SJSA1 (cell line): Measurements from ENCODE around the gene CD3D.

- RAMPAGE, long total RNA = no peak
Measured at GRCh38 chr11:118145937-118146392, 6.7 kb downstream of the SCN4B start.

DNA sequence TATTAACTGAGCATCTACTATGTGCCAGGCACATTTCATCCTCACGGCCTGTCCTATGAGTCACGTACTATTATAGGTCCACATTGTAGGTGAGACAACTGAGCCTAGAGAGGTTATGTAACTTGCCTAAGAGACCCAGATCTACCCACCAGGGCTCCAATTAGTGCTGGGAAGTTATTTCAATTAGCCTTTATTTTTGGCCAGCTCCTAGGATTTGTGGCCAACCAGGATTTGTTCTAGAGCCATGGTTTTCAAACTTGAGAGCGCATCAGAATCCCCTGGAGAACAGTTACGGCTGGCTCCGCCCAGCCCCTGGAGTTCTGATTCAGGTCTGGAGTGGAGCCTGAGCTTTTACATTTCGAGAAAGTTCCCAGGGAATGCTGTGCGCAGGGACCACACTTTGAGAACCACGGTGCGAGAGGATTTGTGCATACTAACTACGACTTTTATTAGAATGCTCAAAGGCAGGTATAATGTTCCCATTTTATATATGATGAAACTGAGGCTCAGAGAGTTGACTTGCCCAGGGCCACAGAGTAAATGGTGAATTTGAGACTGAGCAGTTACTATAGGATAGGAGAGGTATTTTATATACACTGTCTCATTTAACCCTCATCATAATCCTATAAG lies 5.8 kb downstream of the SCN4B start:
- RAMPAGE, long total RNA = no peak

DNA sequence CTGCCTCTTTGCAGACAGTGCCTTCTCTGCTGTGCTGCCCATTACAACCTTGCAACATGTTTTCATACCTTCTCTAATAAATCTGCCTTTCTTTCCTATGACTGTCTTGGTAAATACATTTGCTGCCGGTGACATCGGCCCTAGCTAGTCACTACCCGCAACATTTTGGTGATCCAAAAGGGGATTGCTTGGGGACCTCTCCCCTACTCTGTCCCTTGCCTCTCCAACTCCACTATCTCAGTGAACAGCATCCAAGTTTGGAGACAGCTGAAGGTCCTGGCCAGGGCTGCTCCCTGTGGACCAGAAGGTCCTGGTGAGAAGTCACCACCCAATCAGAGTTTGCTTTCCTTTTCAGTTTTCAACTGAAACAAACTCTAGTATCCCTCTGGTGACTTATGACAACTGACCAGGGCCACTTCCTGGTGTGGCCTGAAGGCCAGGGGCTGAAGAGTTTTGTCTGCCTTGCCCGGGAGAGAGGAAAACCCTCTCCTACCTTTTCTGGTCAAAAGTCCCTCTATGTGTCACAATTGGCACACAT lies 5.2 kb downstream of the JAML start:
- RAMPAGE, long total RNA = no peak

GRCh38 chr11:118342527-118342931 lies at the start of gene CD3D:
CD3D (minus strand) TSS chr11:118342705.
- RAMPAGE, long total RNA = no peak

DNA sequence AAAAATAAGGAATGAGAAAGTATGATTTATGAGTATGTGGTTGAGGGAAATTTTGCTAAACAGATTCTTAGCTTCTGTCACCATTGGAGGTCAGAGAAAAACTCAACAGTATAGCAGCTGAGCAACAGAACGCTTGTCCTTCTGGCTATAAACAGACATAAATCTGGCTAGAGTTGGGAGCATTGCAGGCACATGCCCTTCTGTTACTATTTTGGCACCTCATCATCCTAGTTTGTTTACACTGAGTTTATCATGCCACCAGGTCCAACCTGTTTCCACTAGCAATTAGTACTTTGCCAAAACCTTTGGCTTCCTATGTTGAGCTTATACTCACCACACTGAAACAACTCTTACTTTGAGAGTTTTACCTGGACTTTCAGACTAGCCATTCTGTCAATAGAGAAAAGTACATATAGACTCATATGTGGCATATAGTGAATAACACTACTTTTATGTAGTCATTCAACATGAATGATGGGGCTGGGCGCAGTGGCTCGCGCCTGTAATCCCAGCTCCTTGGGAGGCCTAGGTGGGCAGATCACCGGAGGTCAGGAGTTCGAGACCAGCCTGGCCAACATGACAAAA lies 7.0 kb downstream of the UBE4A start:
- RAMPAGE, long total RNA = no peak

DNA sequence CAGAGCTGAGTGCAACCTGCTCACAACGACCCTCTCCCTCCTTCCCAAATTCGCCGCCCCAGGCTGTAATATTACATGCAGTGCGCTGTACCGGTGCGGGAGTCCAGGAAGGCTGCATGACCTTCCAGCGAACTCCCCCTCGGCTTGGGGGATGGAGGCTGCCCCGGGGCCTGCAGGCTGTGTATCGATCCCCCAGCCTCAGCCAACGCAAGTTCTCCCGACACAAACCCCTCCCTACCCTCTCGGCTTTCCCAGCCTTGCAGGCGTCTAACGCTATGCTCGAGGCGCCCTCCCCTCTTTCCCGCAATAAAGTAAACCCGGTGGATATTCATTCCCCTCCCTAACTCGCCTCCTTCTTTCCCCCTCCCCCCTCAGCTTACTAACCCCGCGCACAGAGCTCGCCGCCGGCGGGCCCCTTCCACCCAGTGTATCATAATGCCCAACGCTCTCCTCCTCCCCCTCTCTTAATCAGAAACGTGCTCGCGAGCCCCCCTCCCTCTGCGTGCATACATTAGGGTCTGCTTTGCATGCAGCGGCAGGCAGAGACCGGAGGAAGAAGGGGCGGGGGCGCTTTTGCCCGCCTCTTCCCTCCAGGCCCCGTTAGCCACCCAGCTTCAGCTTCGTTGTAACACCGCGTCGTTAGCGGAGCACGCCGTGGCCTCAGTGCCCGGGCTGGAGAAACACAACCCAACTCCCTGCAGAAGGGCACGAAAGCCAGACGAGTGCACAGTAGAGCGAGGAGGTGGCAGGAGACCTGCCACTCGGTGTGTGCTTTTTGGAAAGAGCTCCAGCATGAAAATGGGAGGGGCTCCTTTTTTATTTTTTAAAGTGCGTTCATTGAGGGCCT lies 1.1 kb upstream of the KMT2A start:
- RAMPAGE, long total RNA = no peak

DNA sequence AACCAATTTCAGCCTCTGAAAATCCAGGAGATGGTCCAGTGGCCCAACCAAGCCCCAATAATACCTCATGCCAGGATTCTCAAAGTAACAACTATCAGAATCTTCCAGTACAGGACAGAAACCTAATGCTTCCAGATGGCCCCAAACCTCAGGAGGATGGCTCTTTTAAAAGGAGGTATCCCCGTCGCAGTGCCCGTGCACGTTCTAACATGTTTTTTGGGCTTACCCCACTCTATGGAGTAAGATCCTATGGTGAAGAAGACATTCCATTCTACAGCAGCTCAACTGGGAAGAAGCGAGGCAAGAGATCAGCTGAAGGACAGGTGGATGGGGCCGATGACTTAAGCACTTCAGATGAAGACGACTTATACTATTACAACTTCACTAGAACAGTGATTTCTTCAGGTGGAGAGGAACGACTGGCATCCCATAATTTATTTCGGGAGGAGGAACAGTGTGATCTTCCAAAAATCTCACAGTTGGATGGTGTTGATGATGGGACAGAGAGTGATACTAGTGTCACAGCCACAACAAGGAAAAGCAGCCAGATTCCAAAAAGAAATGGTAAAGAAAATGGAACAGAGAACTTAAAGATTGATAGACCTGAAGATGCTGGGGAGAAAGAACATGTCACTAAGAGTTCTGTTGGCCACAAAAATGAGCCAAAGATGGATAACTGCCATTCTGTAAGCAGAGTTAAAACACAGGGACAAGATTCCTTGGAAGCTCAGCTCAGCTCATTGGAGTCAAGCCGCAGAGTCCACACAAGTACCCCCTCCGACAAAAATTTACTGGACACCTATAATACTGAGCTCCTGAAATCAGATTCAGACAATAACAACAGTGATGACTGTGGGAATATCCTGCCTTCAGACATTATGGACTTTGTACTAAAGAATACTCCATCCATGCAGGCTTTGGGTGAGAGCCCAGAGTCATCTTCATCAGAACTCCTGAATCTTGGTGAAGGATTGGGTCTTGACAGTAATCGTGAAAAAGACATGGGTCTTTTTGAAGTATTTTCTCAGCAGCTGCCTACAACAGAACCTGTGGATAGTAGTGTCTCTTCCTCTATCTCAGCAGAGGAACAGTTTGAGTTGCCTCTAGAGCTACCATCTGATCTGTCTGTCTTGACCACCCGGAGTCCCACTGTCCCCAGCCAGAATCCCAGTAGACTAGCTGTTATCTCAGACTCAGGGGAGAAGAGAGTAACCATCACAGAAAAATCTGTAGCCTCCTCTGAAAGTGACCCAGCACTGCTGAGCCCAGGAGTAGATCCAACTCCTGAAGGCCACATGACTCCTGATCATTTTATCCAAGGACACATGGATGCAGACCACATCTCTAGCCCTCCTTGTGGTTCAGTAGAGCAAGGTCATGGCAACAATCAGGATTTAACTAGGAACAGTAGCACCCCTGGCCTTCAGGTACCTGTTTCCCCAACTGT lies 23.2 kb upstream of the TTC36 start:
- RAMPAGE, long total RNA = no peak

DNA sequence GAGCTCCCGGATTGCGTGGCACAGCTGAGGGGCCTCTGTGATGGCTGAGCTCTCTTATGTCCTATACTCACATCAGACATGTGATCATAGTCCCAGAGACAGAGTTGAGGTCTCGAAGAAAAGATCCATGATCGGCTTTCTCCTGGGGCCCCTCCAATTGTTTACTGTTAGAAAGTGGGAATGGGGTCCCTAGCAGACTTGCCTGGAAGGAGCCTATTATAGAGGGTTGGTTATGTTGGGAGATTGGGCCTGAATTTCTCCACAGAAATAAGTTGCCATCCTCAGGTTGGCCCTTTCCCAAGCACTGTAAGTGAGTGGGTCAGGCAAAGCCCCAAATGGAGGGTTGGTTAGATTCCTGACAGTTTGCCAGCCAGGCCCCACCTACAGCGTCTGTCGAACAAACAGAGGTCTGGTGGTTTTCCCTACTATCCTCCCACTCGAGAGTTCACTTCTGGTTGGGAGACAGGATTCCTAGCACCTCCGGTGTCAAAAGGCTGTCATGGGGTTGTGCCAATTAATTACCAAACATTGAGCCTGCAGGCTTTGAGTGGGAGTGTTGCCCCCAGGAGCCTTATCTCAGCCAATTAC lies 4.9 kb upstream of the TTC36 start:
- RAMPAGE, long total RNA = no peak

GRCh38 chr11:118587838-118588405 lies 15.7 kb downstream of the ARCN1 start:
- RAMPAGE, long total RNA = no peak

- RAMPAGE, long total RNA = no peak
Measured at GRCh38 chr11:118602246-118603186, 4.9 kb upstream of the PHLDB1 start.

DNA sequence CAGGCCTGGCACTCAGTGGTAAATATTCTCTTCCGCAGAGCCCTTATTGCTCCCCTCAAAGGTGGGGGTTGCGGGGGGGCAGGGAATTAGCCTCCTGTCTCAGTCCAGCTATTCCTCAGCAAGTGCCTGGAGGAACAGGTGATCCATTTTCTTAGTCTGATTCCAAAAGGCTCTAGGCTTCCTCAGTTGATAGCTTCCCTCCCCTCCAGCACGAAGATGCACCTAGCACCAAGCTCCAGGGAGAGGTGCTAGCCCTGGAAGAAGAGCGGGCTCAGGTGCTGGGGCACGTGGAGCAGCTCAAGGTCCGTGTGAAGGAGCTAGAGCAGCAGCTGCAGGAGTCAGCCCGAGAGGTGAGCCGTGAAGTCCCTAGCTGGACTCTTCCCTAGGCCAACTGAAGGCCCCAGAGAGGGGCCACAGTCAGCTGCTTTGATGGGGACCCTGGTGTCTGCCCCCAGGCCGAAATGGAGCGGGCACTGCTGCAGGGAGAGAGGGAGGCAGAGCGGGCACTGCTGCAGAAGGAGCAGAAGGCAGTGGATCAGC lies 24.4 kb downstream of the PHLDB1 start:
- RAMPAGE, long total RNA = no peak

DNA sequence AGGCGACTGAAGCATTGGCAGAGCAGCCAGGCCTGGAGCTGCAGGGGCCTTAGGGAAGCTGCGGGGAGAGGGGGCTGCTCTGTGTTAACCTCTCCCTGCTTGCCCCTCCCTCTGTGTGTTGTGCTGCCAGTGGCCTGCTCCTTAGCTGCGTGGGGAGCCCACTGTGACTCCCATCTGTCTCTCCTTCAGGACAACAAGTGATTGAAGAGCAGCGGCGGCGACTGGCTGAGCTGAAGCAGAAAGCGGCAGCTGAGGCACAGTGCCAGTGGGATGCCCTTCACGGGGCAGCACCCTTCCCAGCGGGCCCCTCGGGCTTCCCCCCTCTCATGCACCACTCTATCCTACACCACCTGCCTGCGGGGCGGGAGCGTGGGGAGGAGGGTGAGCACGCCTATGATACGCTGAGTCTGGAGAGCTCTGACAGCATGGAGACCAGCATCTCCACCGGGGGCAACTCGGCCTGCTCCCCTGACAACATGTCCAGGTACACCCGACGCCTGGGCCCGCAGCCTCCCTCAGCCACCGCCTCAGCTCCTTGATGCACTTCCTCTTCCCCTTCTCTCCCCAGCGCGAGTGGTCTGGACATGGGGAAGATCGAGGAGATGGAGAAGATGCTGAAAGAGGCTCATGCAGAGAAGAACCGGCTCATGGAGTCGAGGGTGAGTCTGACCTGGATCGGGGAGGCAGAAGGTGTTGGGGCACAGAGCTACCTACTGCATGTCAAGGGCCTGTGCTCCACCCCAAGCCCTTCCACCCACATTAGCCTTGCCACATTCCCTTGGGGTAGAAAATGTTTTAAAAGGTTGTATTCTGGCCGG lies 34.1 kb downstream of the TREH start:
- RAMPAGE, long total RNA = no peak

DNA sequence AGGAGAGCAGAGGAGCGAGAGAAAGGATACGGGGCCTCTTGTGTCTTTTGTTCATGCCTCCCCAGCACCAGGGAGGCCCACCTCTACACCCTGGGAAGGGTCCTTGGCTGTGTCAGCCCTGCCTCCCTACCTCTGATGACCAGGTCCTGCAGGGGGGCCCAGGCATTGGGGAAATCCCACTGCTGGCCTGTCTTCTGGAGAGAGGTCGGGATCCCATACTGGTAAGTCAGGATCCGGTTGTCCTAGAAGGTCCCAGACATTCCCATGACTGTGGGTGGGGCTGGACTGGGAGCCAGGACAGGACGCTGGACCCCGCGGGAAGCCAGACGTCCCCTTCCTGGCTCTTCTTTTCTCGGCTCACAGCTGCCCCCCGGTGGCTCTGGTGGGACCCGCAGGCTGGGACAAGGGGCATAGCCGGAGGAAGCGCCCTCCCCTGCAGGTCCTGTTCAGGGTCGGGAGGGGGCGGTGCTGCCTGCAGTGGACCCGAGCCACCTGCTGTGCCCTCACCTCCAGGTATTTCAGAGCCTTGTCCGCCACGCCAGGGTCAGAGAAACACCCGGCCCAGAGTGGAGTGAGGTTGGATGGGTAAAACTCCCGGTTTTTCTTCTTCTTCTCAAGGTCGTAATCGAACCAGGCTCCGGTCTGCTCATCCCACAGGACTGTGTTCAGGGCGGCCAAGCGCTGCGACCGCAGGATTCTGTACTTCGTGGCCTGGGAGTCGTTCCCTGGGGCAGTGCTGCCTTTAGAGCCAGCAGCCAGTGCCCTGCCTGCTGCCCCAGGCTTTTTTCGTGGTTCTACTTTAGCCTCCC lies 20.0 kb downstream of the TREH start:
- RAMPAGE, long total RNA = no peak

DNA sequence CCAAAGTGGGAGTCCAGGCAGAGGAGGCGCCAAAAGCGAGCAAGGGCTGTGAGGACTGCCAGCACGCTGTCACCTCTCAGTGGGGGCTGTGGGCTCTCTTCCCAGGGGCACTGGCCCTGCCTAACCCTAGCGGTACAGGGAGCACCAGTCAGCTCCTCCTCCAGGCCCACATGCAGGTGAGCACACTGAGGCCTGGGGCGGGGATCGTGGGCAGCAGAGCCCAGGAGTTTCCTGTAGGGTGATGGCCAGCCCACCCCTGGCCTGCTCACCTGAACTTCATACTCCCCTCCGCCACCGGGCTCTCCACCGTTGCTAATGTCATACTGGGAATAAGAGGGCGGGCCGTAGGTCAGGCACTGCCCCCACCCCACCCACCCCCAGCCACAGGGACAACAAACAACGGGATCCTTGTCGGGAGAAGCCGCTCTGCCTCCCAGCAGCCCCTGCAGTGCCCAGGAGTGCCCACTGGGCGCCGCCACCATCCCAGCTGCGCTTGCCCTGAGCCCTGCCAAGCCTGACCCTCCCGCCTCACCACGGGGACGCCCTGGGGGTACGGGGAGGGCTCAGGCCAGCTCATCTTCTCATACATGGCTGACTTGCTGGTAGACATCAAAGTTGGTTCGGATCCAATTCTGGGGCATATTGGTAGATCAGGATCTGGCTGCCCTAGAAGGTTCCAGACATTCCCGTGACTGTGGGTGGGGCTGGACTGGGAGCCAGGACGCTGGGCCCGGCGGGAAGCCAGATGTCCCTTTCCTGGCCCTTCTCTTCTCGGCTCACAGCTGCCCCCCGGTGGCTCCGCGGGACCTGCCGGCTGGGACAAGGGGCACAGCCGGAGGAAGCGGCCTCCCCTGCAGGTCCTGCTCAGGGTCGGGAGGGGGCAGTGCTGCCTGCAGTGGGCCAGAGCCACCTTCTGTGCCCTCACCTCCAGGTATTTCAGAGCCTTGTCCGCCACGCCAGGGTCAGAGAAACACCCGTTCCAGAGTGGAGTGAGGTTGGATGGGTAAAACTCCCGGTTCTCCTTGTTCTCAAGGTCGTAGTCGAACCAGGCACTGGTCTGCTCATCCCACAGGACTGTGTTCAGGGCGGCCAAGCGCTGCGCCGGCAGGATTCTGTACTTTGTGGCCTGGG lies 10.4 kb upstream of the TREH start:
- RAMPAGE, long total RNA = no peak

DNA sequence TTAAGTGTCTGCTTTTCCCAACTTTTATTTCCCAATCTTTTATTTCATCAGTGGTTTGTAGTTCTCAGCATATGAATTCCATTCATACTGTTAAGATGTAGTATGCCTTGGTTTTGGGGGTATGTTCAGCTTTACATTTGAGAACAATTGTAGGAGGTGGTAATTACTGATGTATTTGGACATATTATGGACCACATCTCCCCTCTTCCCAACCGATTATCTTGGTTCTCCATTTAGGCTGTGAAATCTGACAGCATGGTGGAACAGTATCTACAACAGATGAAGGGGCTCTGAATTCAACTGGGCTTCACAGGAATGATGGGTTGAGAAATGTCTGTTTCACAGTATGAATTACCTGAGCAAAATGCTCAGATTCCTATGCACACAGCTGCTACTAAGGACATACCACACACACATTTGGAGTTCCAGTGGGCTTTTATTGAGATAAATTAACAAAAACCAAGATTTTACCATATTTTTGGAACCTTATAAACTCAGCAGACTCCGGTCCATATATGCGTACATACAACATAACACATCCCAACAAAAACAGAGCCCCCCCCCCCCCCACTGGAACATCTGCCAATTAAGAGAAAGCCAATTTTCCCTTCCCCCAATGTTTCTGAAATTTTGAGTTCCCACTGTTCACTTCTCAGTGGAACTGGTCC lies 43.5 kb downstream of the DDX6 start:
- RAMPAGE, long total RNA = no peak

DNA sequence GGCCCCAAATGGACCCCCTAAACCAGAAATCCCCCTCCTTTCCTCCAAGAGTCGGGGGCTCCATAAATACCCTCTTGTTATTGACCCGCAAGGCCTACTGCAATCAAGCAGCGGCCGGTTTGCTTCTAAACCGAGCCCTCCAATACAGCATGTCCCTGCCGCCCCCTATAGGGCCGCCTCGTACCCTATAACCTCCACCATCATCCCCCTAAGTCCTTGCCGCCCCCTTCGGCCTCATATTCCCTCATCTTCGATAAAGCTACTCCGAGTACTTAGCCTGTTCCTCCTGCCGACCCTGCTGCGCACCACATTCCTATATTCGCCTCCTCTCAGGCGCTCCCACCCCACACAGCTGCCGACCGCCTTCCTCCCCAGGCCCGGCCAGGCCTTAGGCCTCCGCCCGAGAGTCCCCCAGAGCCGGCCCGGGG lies 573 bp downstream of the DDX6 start:
- RAMPAGE, long total RNA = no peak

GRCh38 chr11:118901444-118902756 lies 18.2 kb downstream of the CXCR5 start:
- RAMPAGE, long total RNA = no peak

DNA sequence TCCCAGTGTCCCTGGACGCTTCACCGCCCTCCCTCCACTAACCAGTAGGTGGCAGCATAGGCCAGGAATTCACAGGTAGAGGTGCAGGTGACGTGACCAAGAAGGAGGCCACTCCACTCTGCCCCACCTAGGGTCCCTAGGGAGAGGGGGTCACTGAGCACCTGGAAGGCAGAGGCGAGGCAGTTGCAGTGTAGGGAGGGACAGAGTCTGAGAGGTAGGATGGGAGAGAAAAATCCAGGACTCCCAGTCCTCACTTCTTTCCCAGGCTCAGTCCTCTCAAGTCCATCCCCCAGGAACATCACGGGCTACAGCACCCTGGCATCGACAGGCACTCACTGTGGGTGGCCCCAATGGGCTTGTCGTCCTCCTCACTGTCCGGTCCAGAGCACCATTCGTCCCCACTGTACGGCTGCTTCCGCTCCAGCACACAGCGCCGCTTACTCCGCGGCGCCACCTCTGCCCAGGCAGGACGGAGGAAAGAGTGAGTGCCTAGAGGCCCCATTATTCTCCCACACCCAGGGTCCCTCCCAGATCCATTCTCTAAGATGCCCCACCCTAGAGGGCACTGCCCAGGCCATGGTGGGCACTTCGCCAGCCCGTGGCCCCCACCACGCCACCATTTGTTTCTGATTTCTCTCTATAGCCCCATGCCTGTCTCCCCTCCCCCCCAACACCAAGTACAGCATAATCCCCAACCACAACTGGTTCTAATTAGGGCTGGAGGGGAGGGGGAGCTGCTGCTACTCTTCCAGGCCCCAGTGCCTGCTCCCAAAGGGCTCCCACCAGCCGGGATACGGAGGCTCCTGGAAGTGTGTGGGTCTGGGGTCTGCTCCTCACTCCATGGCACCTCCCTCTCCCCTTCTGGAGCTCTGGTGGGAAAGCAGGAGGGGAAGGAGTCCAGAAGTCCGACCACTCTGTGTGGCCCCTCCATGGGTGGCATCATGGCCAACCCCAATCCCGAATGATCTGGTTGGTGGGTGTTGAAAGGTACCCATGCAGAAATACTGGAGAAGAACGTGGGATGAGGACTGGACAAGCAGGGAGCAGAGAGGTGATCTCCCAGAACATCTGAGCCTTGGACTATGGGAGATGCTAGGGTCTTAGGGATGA lies 18.2 kb downstream of the BCL9L start:
- RAMPAGE, long total RNA = no peak

GRCh38 chr11:118910391-118910972 lies 15.2 kb downstream of the BCL9L start:
- RAMPAGE, long total RNA = no peak

DNA sequence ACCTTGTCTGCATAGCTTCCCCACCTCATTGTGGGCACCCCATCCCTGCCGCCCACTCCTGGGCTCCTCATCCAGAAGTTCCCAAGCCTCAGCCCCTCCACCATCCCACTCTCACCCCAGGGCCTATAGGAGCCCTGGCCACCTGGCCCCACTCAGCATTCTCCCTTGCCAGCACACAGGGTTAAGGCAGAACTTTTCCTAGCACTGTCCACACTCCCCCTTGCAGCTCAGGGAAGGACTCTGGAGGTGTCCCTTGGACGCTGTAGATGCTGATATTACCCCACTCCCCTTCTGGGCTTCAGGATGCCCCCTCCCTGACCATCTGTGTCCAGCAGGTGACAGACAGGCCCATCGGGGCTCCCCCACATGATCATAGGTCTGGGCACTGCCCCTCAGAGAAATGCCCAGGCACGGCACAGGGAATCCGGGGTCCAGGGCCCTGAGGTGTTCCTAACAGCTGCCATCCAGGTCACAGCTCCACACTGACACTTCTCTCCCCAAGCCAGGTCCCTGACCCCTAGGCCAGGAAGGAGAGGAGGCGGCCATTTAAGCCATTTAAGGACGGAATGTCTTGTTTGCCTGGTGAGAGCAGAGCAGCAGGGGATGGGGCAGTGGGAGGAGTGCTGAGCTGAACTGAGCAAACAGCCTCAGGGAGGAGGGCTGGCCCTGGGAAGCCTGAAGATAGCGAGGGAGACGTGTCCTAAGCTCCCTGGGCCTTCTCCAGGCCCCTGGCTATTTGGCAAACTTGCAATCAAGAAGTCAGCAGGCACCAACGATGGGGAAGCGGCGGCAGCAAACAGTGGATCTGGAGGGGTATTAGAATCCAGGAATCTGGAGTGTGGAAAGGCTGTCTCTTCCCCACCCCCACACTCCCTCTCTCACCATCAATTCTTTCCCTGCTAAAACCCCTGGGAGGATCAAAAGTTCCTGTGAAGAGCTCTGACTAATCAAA lies 9.1 kb downstream of the BCL9L start:
- RAMPAGE, long total RNA = no peak